Lower leg skin (tissue), 2 donors: ENCODE data around the genes HS3ST6, NDUFB10, NOXO1 and E4F1.

DNA sequence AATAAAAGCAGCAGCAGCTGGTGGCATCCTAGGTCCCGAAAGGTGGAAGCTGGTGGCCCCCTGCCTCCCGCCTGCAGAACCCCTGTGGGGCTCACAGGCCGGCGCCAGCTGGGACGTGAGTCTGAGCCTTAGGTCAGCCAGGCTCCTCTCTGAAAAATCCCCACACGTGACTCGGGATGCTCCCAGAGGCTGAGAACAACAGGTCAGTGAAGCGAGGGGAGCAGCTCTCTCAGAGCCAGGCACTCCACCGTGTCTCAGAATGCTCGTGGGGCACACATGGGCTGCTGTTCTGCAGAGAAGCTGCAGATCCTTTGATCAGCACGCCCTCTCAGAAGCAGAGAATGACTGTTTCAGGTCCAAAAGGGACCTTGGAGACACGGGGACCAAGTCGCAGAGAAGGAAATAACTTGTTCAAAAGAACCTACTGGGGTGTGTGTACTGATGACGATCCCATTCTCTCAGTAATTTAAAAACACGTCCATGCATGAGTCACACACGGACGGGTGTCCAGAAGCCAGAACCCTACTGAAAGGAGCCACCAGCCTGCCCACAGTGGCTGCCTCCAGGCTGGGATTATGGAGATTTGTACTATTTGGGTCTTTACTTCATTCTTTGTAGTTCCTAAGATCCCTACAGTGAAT, 27.6 kb downstream of the TMEM204 start:
- PRO-cap = no peak
- RAMPAGE, long total RNA, 2 experiments = no peak in any of the 2 experiments

DNA sequence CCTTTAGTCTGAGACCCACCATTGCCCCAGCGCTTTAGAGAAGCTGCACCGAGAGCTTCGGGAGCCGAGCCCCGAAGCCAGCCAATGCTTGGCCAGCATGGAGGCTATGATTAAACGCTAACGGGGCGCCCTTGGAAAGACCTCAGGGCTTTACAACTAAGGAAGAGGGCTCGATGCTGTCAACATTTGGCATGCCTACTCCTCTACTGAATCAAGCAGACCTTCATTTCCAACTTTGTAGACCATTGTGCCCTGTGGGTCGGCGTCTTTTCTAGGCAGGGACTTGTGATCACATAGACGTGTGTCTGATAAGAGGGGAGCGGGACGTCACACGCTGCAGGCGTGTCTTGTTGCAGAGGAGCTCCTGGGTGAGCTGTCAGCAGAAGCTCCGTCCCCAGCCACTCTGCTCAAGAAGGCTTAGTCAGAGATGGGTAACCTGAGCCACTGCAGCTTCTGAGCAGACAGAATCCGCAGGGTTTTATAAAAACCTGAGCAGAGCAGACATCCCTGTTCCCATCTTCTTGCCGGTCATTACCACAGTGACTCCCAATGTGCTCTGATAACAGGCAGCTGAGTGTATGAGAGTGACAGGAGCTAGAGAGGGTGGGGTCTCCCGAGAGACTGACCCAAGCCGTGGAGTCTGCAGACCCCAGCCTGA, 2.8 kb downstream of the MAPK8IP3 start:
- PRO-cap = no peak
- RAMPAGE, long total RNA, 2 experiments = no peak in any of the 2 experiments

GRCh38 chr16:1773342-1773888, 481 bp upstream of the MRPS34 start:
- PRO-cap = no peak
- RAMPAGE, long total RNA, 2 experiments = no peak in any of the 2 experiments

GRCh38 chr16:1918306-1918770, at the start of gene HS3ST6:
HS3ST6 (minus strand) TSS chr16:1918415.
- PRO-cap = bidirectional peak, plus-strand start at chr16:1918539, minus-strand start at chr16:1918415
- RAMPAGE, long total RNA, 2 experiments = start-site peak on the plus strand in 1 of 2 experiments, at chr16:1918509-1918602 at its widest, 11 reads per replicate

DNA sequence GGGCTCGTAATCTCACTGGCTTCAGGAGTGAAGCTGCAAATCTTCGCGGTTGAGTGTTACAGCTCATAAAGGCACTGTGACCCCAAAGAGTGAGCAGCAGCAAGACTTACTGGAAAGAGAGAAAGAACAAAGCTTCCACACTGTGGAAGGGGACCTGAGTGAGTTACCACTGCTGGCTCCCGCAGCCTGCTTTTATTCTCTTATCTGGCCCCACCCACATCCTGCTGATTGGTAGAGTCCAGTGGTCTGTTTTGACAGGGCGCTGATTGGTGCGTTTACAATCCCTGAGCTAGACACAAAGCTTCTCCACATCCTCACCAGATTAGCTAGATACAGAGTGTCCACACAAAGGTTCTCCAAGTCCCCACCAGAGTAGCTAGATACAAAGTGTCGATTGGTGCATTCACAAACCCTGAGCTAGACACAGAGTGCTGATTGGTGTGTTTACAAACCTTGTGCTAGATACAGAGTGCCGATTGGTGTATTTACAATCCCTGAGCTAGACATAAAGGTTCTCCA, 1.7 kb upstream of the NDUFB10 start:
- PRO-cap = no peak
- RAMPAGE, long total RNA, 2 experiments = no peak in any of the 2 experiments

DNA sequence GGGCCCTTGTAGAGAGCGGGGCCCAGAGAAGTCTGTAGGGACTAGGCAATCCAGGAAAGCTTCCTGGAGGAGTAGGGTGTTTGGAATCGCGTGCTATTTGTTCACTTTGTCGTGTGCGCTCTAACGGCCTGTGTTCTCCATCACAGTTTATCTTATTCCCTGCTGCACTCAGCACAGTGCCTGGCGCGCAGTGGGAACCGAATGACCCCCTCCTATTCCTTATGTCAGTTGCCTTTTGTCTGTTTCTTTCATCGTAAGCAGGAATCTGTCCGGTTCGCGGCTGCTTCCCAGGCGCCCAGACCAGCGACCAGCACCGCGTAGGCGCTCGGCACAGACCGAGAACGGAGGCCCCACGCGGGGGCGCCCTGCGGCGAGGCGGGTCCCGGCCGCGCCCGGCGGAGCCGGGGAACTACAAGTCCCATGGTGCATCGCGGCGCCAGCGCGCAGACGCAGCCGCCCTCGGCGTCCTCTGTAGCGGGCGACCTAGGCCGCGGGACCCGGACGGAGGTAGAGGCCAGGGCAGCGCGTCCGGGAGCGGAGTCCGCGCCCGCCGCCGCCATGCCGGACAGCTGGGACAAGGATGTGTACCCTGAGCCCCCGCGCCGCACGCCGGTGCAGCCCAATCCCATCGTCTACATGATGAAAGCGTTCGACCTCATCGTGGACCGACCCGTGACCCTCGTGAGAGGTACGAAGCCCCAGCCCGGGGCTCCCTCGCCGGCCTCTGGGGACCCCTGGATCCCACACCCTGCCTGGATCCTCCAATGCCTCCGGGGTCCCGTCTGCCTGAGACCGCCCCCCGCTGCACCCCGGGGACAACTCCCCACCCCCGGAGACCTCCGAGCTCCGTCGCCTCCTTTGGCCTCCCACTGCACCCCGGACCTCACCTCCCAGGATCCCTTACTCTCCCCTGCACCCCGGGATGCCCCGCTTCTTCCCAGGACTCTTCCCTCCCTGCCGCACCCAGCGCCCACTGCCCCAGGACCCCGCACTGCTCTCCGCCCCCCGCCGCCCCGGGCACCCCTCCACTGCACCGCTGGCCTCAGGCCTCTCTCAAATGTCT, at the start of gene NDUFB10:
Gene NDUFB10 (plus strand): TSS at position 472 of the 1,063 bp plus-strand sequence.
- PRO-cap = bidirectional peak, plus-strand start at position 510 of the sequence, minus-strand start at position 343 of the sequence
- RAMPAGE, long total RNA, 2 experiments = start-site peak on the plus strand in 2 of 2 experiments, centred at positions 491 to 492 of the sequence, 3,741 to 4,856 reads per replicate

GRCh38 chr16:1981087-1981796, at the start of gene NOXO1:
NOXO1 (minus strand) TSS chr16:1981469.
- PRO-cap = no peak
- RAMPAGE, long total RNA, 2 experiments = no peak in any of the 2 experiments

DNA sequence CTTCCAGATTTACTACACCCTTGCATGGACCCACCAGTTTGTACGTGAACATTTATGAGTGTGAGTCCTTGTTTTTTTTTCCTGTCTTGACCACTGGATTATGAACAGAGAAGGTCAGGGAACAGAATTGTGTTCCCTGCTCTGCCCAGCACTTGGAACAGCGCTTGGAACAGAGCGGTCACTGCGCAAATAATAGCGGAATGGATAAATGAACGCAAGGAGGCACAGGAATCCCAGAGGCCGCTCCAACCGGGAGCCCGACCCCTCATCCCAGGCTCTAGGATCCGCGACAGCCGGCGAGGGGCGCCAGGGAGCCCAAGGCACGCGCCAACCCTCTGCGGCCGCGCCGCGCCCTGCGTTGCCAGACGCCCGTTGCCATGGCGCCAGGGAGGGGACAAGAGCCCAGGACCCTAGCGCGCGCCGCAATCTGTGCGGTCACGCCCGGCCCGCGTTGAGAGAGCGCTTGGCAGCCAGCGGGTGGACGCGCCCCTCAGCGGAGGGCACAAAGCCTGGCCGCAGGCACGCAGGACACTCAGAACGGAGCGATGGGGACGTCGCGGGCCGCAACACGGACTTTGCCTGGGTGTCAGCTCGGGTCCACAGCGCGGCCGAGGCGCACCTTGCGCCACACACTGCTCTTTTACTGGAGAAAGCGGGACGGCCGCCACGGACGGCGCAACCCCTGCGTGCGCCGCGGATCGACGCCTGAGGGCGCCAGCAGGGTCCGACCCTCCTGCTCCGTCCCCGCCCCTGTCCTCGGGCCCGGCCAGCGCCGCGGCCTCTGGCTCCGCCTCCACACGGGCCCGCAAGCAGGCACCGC, 532 bp upstream of the GFER start:
- PRO-cap = bidirectional peak, plus-strand start outside the sequence, minus-strand start at position 783 of the sequence
- RAMPAGE, long total RNA, 2 experiments = no peak in any of the 2 experiments

DNA sequence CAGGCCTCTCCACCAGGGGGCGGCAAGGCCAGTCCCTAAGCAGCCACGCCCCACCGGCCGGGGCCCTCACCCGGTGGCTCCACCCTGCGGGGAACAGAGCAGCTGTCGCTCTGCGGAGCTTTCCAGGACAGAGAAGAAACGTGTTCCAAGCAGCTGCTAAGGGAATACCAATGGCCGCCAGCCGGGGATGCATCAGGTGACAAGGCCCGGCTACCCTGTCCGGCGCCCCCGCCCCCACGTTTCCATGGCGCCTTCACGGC, 14.1 kb downstream of the SYNGR3 start:
- PRO-cap = no peak
- RAMPAGE, long total RNA, 2 experiments = no peak in any of the 2 experiments

GRCh38 chr16:2035469-2036122, 8.9 kb downstream of the NHERF2 start:
- PRO-cap = unidirectional peak, minus-strand start at chr16:2035560; bidirectional peak, plus-strand start at chr16:2035924, minus-strand start at chr16:2035605
- RAMPAGE, long total RNA, 2 experiments = no peak in any of the 2 experiments

- PRO-cap = bidirectional peak, plus-strand start at chr16:2039874, minus-strand start at chr16:2039603
- RAMPAGE, long total RNA, 2 experiments = no peak in any of the 2 experiments
These were observed 8.2 kb downstream of the NTHL1 start for GRCh38 chr16:2039210-2039998.

DNA sequence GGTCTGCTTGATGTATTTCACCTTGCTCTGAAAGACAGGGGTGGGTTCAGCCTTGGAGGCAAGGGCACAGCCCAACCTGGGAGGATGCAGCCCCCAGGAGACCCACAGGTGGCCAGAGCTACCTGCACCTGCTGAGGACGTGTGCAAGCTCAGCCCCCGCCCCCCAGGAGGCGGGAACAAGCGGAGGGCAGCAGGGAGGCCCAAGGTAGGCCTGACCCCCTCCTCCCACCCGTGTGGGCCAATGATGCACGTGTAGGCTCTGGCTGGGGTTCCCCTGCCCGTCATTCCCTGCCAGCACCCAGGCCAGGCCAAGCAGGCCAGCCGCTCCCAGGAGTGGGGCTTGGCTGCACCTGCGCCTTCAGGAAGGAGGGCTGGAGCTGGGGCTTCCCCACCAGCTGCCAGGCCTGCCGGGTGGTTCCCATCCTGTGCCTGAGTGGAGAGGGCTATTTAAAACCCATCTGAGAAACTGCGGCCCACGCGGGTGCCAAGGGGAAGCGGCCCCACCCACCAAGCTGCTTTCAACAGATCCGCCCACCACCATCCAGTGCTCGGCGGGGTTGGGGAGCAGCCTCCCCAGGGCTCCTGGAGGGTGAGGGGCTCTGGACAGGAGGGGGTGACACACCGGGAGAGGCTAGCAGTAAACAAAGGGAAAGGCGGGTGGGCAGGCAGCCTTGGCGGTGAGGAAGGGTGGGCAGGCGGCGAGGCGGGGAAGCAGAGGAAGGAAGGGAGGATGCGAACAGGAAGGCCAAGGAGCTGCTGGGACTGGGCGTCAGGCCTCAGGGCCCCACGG, 3.7 kb downstream of the NTHL1 start:
- PRO-cap = unidirectional peak, plus-strand start at position 544 of the sequence
- RAMPAGE, long total RNA, 2 experiments = no peak in any of the 2 experiments

DNA sequence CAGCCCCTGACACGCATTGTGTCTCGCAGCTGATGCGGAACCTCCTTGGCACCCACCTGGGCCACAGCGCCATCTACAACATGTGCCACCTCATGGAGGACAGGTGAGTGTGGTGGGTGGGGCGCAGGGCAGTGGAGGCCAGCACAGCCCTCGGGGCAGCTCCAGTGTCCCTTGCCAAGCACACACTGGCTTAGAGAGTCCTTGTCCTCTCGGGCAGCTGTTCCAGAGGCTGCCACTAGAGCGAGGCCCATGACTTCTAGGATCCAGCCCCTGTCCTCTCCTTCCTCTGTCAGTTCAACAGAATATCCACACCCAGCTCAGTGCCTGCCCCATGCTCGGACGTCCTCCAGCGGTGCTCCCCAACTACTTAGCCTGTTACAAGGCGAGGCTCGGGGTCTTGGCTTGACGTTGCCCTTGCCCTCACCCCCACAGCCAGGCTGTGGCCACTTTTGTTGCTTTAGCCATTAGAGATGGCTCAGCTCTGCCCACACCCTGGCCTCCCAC, 9.3 kb downstream of the TSC2 start:
- PRO-cap = no peak
- RAMPAGE, long total RNA, 2 experiments = no peak in any of the 2 experiments

DNA sequence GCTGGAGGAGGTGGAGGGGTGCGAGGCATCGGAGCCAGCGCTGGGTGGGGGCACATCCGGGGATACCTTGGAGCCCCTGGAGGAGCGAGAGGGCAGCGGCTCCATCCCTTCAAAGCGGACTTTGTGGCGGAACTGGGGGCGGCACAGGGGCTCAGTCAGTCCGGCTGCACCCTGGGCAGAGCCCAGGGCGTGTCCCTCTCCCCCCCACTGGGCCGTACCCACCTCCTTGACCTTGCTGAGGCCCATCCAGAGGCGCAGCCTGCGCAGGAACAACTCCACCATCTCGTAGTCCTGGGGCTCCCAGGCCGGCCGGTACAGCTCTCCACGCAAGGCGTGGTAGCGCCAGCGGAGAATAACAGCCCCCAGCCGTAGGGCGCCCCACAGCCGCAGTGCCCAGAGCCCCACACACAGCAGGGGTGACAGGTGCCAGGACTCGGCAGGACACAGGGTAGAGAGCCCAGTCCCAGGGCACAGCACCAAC, 42.3 kb downstream of the TSC2 start:
- PRO-cap = no peak
- RAMPAGE, long total RNA, 2 experiments = no peak in any of the 2 experiments

DNA sequence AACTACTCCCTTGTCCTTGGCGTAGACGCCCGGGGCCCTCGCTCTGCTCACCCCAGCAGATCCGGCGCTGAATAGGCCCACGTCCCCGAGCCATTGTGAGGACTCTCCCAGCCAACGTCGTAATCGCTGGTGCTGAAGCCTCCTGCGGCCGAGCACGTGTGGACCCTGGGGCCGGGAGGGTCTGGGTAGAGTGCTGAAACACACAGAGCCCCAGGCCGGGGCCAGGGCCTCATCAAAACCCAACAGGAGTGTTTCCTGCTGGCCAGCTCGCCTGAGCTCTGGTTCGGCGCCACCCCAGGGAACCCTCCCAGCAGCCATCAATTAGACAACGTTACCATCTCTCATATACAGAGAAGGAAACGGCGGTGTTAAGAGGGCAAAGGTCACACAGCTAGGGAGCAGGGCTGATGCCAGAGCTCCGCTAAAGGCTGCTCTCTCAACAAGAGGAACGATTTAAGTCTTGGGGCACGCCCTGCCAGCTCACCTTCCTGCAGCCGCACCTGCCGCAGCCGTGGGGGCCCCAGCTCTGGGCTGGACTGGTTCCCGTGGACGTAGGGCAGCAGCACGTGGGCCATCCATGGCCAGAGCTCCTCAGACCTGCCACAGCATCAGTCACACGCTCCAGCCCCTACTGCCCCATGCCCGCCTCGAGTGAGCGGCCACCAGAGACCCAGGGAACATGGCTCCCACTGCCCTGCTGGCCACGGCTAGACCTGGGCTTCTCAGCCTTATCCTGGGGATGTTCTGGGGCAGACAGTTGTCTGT, 43.5 kb downstream of the PKD1 start:
- PRO-cap = no peak
- RAMPAGE, long total RNA, 2 experiments = no peak in any of the 2 experiments

GRCh38 chr16:2149408-2150023, 1.1 kb downstream of the RAB26 start:
- PRO-cap = no peak
- RAMPAGE, long total RNA, 2 experiments = no peak in any of the 2 experiments

- PRO-cap = no peak
- RAMPAGE, long total RNA, 2 experiments = no peak in any of the 2 experiments
These were observed 983 bp downstream of the TRAF7 start for GRCh38 chr16:2156478-2157051.

- PRO-cap = bidirectional peak, plus-strand start at chr16:2223658, minus-strand start at chr16:2223306
- RAMPAGE, long total RNA, 2 experiments = start-site peak on the plus strand in 2 of 2 experiments, at chr16:2223591-2223677 at its widest, 65 to 99 reads per replicate
These were observed at the start of gene E4F1 for GRCh38 chr16:2223007-2223749. E4F1 (plus strand) TSS chr16:2223591.

- PRO-cap = no peak
- RAMPAGE, long total RNA, 2 experiments = no peak in any of the 2 experiments
These were observed 3.0 kb downstream of the E4F1 start for GRCh38 chr16:2226248-2226954.

DNA sequence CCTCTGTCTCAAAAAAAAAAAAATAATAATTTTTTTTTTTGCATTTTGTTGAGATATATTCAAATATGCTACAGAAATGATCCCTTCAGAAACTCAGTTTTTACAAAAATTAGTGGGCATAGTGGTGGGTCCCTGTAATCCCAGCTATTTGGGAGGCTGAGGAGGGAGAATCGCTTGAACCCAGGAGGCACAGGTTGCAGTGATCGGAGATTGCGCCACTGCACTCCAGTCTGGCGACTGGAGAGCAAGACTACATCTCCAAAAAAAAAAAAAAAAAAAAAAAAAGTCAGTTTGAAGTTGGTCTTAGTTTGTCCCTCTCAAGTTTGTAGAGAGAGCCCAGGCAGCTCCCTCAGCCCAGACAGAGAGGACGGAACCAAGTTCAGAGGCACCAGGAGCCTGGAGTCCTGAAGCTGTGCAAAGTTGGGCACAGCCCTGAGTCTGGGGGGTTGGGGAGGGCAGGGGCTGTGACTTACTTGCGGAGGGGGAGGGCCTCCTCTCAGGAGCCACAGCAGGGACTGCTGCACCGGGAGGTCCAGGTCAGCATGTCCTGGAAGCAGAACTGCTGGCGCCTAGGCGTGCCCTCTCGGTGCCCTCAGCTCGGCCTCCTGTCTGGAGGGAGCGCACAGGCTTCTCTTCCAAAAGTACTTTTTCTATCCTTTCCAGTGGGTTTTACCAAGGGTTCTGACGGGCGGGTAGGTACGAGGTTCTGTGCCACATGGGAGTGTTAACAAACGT, 1.2 kb downstream of the ECI1 start:
- PRO-cap = no peak
- RAMPAGE, long total RNA, 2 experiments = no peak in any of the 2 experiments